ENCODE data around the gene RFT1.

DNA sequence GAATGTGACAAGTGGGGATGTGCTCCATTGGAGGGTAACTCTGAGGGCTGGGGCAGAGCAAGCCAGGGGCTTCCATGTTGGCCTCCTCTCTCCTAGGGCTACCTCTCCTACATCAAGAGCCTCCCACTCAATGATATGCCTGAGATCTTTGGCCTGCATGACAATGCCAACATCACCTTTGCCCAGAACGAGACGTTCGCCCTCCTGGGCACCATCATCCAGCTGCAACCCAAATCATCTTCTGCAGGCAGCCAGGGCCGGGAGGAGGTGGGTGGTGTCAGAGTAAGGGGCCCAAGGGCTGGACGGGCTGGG is 12.2 kb downstream of the BAP1 start:
- PRO-cap = no peak

- PRO-cap = no peak
These were observed 10.6 kb upstream of the STAB1 start for GRCh38 chr3:52484306-52485086.

GRCh38 chr3:52536866-52537642 is 649 bp downstream of the UQCC5 start:
- PRO-cap = no peak

GRCh38 chr3:52691164-52692257 is 5.7 kb downstream of the GNL3 start:
- PRO-cap = no peak

GRCh38 chr3:52763472-52763897 is 7.3 kb downstream of the NEK4 start:
- PRO-cap = no peak

GRCh38 chr3:52806014-52806354 is 11.4 kb downstream of the ITIH3 start:
- PRO-cap = no peak

GRCh38 chr3:52816877-52817345 is 13.6 kb downstream of the ITIH4 start:
- PRO-cap = no peak

GRCh38 chr3:52845157-52845454 is 10.3 kb upstream of the MUSTN1 start:
- PRO-cap = no peak

- PRO-cap = no peak
These were observed 3.7 kb downstream of the STIMATE start for GRCh38 chr3:52893621-52894149.

DNA sequence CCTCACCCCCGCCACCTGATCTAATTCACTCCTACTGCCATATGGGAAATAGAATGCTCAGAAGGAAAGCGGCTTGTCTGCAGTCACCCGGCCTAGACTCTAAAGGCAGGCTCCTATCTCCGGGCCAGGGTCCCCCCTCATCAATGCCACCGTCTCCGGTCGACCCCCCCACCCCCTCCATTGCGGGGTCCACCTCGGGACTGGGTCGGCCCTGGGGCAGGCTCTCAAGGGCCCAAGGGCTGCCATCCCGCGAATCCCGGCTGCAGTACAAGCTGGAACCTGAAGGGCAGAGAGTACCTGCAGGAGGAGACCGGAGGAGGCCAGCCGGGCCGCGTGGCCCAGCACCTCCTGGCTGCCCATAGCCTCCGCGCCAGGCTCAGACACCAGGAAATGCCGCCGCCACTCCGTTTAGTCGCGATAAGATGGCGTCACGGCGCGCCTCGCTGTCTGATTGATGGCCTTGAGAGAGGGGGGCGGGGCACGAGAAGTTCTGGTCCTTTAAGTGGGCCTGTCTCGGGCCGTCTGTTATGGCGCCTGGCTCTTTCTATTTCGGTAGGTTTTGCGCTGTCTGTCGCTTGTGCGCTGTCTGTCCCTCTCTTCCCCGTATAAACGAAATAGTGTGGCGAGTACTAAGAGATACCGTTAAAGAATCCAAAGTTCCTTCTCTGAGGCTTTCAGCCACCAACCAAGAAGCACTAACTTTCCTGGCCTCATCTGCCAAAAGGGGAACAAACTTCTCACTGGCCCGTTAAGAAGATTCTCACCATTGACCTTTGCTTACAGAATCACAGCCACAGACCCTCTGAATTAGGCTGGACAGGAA is at the start of gene RFT1:
TSS of gene RFT1 (minus strand) at position 395 of the 823 bp plus-strand sequence.
- PRO-cap = bidirectional peak, plus-strand start at position 528 of the sequence, minus-strand start at position 414 of the sequence

DNA sequence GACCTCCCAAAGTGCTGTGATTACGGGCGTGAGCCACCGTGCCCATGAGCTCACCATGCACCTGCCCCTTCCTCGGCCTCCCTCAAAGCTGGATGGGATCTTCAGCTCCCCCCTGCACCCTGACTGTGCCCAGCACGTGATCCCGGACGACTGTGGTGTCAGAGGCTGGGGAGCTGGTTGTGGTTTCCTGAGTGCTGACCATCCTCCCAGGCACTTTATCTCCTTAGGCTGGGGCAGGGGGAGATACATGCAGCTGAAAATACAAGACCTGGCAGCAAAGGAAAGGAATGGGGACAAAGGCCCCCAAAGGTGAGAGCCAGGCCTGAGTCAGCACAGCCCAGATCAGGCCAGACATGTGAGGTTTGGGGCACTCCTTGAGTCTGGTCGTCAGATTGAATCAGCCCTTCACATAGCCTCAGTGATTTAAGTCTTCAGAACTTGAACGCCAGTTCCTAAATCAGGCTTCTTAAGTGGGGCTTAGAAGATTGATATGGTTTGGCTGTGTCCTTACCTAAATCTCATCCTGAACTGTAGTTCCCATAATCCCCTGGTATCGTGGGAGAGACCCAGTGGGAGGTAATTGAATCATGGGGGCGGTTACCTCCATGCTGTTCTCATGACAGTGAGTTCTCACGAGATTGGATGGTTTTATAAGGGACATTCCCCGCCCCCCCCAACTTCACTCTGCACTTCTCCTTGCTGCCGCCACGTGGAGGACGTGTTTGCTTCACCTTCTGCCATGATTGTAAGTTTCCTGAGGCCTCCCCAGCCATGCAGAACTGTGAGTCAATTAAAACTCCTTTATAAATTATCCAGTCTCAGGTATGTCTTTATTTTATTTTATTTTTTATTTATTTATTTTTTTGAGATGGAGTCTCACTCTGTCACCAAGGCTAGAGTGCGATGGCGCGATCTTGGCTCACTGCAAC is 35.9 kb downstream of the PRKCD start:
- PRO-cap = no peak

DNA sequence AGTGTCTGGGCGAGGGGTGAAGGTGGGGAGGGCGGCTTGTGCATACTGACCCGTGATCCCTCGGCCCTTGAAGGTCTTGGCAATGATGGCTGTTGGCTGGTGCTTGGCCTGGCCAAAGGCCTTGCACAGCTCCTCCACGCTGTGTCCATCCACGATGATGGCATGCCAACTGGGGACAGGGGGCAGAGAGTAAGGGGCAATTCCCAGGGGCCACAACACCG is 22.8 kb downstream of the TKT start:
- PRO-cap = no peak

DNA sequence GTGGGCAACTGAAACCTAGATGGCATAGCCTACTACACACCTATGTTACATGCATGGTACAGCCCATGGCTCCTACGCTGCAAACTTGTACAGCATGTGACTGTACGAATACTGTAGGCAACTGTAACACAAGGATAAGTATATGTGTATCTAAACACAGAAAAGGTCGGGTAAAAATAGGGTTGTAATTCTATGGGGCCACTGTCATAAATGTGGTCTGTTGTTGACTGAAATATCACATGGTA is 27.0 kb upstream of the TKT start:
- PRO-cap = no peak

- PRO-cap = no peak
These were observed 18.3 kb downstream of the DCP1A start for GRCh38 chr3:53328815-53329613.

DNA sequence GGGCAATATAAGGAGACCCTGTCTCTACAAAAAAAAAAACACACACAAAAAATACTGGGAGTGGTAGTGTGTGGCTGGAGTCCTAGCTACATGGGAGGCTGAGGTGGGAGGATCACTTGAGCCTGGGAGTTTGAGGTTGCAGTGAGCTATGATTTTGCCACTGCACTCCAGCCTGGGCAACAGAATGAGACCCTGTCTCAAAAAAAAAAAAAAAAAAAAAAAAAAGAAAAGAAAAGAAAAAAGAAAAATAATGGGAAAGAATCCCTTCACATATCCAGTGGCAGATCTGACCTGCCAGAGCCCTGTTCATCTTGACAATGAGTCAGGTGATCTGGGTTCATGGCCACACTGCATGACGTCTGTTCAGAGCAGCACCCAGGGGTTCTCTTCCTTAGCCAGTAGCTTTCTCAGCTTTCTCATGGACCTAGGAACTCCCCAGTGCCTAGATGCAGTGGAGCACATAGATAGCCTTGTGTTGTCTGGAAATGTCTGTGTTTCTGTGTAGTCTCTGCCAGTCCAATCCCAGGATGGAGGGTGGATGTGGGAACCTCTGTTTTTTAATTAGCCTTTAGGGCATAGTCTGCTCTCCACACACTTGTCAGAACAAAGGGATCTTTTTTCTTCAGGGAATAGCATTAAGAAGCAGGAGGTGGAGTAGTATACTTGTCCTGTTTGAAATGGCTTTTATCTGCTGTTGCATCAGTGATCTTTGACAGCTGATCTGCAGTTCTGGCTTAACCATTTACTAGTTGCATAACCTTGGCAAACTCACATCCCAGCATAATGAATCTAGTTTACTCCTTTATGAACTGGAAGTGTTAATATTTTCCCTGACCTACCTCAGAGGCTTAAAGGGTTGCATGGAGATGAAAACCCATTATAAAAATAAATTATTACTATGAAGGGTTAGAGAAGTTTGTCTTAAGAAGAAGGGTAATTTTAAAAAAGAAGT is 16.2 kb upstream of the CACNA1D start:
- PRO-cap = no peak

GRCh38 chr3:53816013-53816842 is 30.0 kb downstream of the CHDH start:
- PRO-cap = no peak

- PRO-cap = no peak
These were observed 1.7 kb downstream of the IL17RB start for GRCh38 chr3:53848072-53848484.

DNA sequence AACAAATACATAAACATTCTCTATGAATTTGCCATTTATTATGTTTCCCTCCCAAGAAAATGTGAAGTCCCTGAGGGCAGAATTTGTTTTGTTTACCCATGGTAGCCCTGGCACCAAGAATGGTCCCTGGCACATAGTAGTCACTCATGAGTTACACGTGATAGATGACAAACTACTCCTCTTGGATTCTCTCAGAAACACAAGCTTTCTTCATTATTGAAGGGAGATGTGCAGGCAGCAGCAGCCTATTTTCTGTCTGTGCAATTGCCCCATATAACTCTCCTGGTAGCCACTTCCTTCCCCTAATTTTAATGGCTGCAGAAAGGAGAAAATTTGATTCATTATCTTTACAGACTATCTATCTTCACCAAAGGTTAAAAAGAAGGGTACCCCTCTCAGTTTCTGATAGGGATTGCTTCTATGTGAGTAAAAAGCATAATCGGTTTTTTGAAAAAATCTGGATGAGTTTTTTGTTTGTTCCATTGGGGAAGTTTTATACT is 179.9 kb downstream of the LRTM1 start:
- PRO-cap = no peak

GRCh38 chr3:54836814-54837490 is 90.9 kb downstream of the LRTM1 start:
- PRO-cap = no peak

DNA sequence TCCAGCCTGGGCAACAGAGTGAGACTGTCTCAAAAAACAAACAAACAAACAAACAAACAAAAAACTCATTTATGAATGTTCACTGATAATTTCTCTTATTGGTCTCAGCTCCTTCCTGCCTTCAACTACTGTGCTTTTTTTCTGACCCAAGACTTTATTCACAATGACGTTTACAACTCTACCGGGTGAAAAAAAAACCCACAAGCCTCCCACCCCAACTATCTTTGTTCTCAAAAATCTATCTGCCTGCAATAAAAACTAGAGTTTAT is 52.1 kb upstream of the TASOR start:
- PRO-cap = no peak

Data from SP-49 (cell line).